Temporal lobe (tissue), 2 donors: Measurements from ENCODE around the gene COPS4.

DNA sequence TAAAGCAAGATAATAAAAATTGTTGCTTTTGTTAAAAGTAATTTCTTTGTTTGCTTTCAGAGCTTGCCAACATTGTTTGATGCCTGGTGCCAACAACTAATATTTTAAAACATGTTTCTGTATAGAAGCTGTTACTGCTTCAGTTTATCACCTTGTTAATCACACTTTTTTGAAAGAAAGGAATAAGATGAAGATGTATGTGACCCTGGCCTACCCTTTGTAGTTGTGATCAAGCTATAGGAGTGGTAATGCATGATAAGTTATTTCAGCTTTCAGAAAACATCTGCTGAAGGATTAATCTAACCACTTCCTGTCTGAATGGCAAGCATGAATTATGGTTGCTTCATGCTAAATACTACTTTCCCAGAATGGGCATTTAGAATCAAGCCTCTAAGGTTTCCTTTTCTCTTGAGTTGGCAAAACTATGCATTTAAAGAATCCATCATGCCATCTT is 58.9 kb downstream of the ANXA3 start:
- RAMPAGE, long total RNA, result no peak

DNA sequence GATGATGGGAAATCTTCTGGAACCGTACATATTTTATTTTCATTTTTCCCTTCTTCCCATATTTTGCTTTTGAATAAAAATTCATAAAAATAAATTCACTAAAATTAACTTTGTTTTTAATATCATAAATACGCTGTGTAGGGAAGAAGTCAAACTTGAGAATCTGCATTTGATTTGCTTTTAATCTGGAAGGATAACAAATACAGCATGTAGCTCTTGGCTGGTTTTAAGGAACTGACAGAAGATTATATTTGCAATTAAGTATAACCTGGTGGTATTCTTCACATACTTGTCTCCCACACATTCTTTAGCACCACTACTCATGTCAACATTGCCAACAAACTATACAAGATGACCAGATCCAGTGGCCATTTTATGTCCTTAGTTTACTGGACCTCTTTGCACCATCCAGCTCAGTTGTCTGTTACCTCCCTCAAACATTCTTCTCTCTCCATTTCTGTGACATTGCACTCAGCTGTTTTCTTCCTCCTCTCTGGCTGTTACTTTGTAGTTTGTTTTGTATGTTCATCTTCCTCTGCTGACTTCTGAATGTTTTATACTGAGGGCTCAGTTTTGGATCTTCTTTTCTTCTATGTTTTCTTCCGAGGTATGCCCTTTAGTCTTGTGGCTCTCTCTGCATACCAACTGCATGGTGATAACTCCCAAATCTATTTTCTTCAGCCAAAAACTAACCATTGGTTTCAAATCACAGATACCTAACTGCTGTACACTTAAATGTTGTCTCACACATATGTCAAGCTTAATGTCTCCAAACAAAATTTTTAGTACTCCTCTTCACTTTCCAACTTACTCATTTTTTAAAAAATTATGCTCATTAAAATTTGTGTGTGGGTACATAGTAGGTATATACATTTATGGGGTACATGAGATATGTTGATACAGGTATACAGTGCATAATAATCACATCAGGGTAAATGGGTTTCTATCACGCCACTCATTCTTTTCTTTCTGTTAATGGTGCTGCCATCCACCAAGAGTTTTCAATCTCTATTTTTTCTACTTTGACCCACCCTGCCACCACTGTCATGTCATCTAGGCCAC is 31.0 kb downstream of the PAQR3 start:
- RAMPAGE, long total RNA, result no peak

- RAMPAGE, long total RNA, result no peak
Observed at GRCh38 chr4:78915170-78915971, 23.9 kb downstream of the PAQR3 start.

DNA sequence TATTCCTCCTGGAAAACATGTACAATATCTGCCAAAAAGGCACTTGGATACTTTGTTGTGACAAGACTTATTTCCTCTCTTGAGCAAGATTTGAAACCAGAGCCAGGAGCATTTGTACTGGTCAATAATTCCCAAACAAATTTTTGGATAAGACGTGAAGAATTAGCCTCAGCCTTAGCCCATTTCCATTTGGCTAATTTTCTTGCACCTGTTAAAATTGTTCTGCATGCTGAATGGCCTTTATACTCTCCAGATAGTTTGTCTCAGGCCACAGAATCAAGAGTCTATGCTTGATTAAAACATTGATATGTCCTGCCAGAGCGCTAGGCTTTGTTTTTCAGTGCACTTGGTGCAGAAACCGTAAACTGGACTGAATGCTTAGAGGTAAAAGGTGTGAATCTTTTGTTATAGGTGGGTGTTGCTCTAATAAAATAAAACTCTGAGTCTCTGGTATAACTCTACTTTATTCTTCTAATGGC is 176.5 kb upstream of the GK2 start:
- RAMPAGE, long total RNA, result no peak

DNA sequence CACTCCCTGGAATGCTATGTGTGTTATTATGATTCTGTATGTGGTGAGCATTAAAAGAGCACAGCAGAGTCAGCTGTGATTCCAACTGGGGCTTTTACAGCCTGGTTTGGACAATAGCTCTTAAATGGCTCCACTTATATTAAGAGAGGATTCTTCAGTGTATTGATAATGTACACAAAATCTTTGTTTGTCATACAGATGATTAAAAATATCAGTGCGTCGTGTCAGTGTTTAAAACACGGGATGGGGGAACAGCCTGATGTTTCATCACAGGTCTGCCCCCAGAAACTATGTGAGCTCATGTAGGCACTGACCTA is 274.3 kb upstream of the GK2 start:
- RAMPAGE, long total RNA, result no peak

DNA sequence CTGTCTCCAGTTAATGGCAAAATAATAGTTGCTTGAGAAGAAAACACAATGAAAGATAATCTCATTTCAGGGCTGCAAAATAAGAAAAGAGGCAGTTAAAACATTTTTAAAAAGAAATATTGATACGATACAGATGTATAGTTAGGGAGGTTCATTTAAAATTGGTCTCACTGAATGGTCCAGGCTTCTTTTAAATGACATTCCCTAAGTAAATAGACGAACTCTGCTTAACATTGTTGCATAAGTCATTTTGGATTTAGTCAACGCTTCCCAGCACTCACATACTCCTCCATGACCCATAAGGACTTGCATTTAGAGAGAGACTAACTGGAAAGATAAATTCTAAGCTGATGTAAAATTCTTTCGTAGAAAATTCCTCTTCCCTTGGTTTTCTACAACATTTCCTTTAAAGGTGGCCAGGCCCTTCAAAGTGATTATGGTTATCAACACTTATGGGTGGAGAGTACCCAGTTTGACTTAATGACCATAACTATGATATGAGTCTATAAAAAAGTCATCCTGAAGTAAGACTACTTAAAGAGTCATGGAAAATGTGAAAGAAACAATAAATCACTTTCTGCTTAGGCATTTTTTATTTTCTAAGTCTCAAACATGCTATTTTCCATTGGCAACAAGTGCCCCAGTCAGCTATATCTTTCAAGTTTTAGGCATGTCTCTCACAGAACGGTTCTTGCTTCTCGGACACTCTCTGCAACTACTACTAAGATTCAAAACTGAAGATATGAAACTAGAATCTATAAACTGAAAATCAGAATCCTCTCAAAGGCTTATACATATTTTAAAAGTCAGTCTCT is 3.4 kb downstream of the ANTXR2 start:
- RAMPAGE, long total RNA, result no peak

DNA sequence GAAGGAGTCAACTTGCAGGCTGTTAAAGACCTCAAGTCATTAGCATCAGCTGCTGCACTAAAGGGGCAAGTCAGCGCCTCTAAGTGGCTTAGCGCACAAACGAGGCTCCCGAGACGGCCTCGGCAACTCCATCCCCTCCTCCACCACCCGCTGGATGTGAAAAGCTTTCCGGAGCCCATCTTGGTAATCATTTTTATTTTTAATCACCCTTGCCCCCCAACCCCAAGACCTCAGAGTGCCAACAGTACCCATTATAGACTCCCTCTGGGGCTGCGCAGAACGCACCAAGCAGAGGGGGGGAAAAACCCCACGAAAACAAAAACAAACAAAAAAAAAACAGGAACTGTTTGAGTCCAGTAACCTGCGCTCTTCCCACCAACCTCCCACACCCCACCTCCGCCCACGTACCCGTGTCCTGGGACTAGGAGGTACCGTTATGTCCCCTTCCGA is 859 bp upstream of the PRDM8 start:
- RAMPAGE, long total RNA, result no peak

DNA sequence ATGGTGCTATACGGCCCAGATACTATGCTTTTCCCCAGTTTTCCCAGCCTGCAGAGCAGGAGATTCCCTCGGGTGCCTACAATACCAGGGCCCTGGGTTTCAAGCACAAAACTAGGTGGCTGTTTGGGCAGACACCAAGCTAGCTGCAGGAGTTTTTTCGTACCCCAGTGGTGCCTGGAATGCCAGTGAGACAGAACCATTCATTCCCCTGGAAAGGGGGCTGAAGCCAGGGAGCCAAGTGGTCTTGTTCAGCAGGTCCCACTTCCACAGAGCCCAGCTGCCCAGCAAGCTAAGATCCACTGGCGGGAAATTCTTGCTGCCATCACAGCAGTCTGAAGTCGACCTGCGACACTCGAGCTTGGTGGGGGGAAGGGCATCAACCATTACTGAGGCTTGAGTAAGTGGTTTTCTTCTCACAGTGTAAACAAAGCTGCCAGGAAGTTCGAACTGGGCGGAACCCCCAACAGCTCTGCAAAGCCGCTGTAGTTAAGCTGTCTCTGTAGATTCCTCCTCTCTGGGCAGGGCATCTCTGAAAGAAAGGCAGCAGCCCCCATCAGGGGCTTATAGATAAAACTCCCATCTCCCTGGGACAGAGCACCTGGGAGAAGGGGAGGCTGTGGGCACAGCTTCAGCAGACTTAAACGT is 104.1 kb downstream of the CFAP299 start:
- RAMPAGE, long total RNA, result no peak

DNA sequence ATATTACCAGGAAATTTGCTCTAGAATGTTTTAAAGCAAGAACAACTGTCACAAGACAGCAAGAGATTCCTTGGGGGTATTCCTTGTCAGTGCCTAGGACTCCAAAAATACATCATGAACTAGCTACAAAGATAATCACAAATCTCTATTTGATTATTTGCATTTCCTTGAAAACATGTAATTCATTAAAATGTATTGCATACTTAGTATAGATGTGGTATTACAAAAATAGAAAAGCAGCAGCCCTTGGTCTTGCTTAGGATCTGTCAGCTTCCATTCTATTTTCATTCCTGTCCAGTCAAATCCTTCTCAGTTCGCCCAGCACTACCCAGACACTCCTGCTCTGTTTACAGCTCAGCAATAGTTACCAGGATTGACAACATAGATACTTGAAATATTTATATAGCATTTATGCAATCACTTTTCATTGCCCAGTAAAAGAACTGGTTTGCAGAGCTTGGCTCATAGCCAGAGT is 9.2 kb upstream of the BMP3 start:
- RAMPAGE, long total RNA, result no peak

GRCh38 chr4:81031510-81031757 is 926 bp downstream of the BMP3 start:
- RAMPAGE, long total RNA, result no peak

DNA sequence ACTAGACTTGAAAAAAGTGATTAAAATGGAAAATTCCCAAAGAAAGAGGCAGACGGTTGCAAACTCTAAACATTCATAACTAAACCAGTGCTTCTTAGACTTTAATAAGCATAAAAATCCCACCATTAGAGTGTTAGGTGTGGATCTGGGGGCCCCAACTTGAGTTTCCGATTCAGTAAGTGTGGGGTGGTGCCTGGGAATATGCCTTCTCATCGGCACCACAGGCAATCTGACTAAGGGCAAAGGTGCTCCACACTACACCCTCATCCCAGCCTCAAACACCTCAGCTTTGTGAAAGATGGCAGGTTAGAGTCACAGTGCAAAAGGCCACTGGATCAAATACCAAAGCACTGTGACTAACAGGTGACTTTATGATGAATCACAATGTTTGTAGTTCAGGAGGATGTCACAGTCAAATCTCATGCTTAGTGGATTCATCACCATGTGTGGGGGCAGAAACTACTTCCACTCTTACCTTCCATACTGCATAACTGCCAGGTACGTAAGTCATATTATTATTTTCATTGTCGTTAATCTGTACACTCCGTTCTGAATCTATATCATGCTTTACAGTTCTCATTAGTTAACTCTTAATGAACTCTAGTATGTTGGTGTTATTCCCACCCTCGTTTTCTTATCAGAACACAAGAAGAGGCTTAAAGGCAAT is 50.4 kb downstream of the PRKG2 start:
- RAMPAGE, long total RNA, result no peak

DNA sequence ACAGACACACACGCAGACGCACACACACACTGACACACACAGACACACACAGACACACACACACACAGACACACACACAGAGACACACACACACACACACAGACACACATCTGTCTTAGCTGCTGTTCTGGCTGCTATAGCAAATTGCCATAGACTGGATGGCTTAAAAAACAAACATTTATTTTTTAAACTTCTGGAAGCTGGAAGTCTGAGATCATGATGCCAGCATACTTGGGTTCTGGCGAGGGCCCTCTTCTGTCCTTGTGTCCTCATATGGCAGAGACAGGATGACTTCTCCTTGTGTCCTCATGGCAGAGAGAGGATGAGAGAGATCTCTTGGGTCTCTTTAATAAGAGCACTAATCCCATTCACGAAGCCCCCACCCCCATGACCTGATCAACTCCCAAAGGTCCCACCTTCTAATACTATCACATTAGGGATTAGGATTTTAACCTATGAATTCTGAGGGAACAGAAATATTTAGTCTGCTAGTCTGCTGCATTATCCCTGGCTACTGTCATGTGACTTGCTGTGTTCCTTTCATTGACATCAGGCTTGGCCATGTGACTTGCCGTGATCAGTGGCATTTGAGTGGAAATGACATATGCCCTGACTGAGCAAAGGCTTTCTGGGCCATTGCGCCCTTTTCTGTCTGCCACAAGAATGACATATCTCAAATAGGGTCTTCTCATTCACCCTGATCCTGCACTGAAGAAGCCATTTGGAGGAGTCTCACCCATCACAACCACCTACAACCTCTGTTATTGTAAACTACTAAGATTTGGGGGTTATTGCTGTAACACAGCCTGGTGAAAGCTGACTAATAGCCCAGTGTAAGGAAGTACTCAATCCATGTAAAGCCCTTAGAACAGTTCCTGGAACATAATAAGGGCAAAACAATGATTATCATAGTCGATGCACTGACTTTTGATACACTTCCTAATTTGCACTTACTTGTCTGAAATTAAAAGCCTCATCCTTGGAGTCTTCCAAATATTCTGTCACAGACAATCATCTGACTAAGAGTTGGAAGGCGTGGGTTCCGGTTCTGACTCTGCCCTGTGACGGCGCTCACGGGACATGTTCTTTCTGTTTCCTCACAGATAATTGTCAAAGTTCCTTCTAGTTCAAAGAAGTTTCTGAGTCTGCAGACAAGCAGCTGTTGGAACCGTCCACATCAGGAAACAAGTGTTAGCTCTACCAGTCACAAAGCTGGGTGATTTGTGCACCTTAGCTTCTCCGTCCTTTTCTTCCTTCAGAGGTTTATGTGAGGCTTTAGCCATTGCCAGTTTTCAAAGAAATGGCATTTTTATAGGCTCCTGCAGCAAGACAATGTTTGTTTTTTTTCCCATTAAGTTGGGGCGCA is 33.1 kb upstream of the RASGEF1B start:
- RAMPAGE, long total RNA, result no peak

DNA sequence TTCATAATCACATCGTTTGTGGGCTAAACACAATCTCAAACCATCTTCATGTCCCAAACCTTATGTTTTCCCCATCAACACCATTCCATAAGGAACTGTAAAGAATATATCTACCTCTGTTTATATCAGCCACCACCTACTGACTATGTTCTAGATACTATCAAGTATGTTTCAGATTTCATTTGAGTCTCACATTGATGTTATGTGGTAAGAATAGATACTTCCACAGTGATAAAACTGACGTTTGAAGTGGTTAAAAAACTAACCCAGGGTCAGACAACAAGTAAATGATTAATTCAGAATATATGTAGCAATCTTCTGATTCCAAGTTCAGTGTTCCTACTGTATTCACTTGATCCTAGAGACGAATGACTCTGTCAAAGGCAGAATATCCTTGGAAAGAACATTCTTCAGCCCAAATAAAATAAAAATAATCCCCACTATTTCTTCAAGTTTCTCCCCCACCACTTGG is 156.8 kb upstream of the RASGEF1B start:
- RAMPAGE, long total RNA, result no peak

- RAMPAGE, long total RNA, result no peak
Observed at GRCh38 chr4:82898948-82899275, 1.6 kb upstream of the THAP9 start.

GRCh38 chr4:82968623-82969204 is 41.9 kb downstream of the LIN54 start:
- RAMPAGE, long total RNA, result no peak

GRCh38 chr4:83011054-83011294 is 351 bp upstream of the LIN54 start:
- RAMPAGE, long total RNA, result no peak

- RAMPAGE, long total RNA, result no peak
Observed at GRCh38 chr4:83013556-83013882, 2.9 kb upstream of the LIN54 start.

- RAMPAGE, long total RNA, result start-site peak on the plus strand at chr4:83035181-83035218, 755 and 339 reads in 2 replicates
Observed at GRCh38 chr4:83034958-83035542, at the start of gene COPS4. Gene COPS4 (plus strand): TSS chr4:83035183.

GRCh38 chr4:83112893-83113517 is 1.5 kb downstream of the PLAC8 start:
- RAMPAGE, long total RNA, result no peak

GRCh38 chr4:83208453-83208822 is 76.2 kb downstream of the COQ2 start:
- RAMPAGE, long total RNA, result no peak